Urinary bladder (tissue), 3 donors: Measurements from ENCODE around the gene GOLGA6L9.

GRCh38 chr15:81032980-81033270, 32.2 kb downstream of the TLNRD1 start:
- PRO-cap: no peak
- RAMPAGE, long total RNA: no peak

DNA sequence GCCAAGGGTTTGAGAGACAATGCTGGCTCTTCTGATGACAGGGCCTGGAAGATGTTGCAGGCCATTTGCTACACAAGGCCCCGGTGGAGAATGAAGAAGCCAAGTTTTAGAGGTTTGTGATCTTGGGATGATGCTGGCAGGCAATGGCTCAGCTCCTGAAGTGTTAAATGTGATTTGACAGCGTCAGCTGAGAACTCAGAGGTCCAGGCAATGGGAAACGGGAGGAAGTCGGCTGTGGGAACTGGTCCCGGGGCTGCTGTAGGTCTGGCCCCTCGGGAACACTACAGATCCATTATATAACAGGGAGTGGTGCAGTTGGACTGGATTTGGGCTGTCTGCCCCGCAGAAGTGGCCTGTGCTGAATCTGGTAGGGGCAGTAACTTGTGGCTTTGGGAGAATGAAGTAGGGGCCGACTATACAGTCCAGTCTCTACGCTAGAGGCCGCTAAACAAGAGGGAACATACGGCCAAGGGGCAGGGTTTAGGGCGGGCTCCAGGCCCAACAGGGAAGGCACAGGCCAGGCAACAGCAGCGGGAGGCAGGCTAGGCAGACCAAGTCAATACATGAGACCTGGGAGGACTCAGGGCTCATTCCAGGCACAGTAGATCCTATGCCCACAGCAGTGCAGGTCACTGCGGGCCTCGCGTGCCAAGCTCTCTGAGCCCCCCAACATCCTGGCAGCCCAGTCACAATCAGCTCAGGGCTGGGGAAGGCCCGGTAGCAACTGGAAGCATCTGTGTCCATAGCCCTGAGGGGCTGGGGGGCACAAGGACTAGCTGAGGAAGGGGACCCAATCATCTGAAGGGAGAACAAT, 20.3 kb upstream of the IL16 start:
- PRO-cap: no peak
- RAMPAGE, long total RNA: no peak

GRCh38 chr15:81284349-81284755, 39.6 kb downstream of the STARD5 start:
- PRO-cap: no peak
- RAMPAGE, long total RNA: no peak

DNA sequence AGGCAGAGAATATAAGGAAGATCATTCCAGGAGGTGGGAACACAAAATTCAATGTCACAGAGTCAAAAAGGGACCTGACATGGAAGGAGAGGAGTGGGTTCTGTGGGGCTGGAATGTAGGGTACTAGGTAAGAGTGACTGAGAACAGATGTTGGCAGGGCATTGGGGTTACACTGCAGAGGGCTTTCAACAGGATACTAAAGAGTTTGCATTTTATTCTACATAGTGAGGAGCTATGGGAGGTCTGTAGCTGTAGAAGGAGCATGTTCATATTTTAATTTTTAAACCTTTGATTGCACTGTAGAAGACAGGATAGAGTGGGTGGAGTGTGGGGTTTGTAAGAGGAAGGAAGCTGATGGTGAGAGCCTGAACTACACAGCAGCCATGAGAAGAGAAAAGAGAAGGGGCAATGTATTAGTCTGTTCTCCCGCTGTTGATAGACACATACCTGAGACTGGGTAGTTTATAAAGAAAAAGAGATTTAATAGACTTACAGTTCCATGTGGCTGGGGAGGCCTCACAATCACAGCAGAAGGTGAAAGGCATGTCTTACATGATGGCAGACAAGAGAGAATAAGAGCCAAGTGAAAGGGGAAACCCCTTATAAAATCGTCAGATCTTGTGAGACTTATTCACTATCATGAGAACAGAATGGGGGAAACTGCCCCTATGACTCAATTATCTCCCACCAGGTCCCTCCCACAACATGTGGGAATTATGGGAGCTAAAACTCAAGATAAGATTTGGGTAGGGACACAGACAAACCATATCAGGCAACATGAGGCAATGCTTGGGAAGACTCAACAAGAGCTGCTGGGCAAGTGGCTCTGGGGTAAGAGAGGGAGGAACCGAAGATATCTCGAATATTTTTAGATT, 37.4 kb downstream of the STARD5 start:
- PRO-cap: no peak
- RAMPAGE, long total RNA: no peak

GRCh38 chr15:81291584-81292163, 32.3 kb downstream of the STARD5 start:
- PRO-cap: no peak
- RAMPAGE, long total RNA: no peak

- PRO-cap: no peak
- RAMPAGE, long total RNA: no peak
Measured at GRCh38 chr15:81299231-81299467, 24.8 kb downstream of the STARD5 start.

GRCh38 chr15:81310335-81311081, 13.4 kb downstream of the STARD5 start:
- PRO-cap: no peak
- RAMPAGE, long total RNA: no peak

- PRO-cap: no peak
- RAMPAGE, long total RNA: no peak
Measured at GRCh38 chr15:81798074-81798851, 247.6 kb downstream of the MEX3B start.

- PRO-cap: no peak
- RAMPAGE, long total RNA: no peak
Measured at GRCh38 chr15:82022129-82022554, 23.7 kb downstream of the MEX3B start.

DNA sequence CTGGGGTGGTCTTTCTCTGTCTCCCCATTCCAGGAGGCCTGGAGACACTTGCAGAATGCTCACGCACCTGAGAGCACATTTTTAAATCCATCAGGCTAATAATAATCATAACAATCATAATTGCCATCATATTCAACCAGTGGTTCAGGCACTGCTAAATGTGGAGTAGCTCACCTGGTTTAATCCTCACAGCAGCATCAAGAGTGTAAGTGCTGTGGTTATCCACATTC, 33.9 kb downstream of the SAXO2 start:
- PRO-cap: no peak
- RAMPAGE, long total RNA: no peak

- PRO-cap: no peak
- RAMPAGE, long total RNA: no peak
Measured at GRCh38 chr15:82298506-82299049, 36.0 kb downstream of the SAXO2 start.

DNA sequence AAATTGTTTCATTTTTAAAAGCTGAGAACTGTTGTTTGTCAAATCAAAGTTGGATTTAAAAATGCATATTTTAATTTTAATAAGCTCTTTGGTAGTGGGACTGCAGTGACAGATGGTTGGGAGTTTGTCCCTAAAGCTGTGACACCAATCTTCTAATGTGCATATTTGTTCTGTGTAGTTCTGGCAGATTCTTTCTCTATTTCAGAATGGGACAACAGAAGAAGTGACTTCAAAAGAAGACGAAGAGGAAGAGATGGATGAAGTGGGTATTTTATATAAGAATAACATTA, 29.2 kb upstream of the GOLGA6L9 start:
- PRO-cap: no peak
- RAMPAGE, long total RNA: no peak

GRCh38 chr15:82429537-82430108, at the start of gene GOLGA6L9:
TSS of gene GOLGA6L9 (plus strand) at chr15:82429816.
- PRO-cap: no peak
- RAMPAGE, long total RNA: no peak

GRCh38 chr15:82536752-82537128, 3.5 kb downstream of the RPS17 start:
- PRO-cap: no peak
- RAMPAGE, long total RNA: no peak

DNA sequence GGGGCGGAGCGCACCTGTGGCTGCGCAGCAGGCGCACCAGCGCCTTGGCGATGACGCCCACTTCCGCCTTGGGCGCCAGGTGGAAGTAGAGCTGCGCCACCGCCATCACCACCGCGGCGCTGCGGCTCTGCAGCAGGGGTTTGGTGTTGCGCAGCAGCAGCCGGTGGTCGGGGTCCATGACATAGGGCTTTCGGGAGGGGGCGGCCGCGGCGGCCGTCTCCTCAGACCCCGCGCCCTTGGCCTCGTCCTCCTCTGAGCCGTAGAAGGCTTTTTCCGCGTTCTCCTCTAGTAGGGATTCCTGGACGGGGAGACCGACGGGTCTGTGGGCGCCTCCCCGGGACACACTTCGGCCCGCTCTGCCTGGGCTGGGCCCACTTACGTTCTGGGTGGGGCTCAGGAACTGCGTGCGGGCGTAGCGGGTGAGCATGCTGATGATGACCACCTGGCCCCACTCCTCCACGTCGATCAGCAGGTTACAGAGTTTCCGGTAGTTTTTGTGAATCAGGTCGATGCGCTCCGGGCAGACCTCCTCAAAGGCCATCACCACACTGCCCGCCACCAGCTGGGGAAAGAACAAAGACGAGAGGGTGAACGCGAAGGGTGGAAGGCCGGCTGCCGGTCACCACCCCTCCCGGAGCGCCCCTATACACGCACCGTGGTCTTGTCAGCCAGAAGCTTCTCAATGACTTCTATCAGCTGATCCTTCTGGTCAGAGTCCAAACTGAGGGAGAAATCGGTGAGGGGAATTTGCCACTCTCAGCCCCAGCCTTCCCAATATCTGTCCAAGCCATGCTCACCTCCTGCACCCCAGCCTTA, 29.0 kb downstream of the AP3B2 start:
- PRO-cap: unidirectional peak, plus-strand start at position 71 of the sequence
- RAMPAGE, long total RNA: no peak

DNA sequence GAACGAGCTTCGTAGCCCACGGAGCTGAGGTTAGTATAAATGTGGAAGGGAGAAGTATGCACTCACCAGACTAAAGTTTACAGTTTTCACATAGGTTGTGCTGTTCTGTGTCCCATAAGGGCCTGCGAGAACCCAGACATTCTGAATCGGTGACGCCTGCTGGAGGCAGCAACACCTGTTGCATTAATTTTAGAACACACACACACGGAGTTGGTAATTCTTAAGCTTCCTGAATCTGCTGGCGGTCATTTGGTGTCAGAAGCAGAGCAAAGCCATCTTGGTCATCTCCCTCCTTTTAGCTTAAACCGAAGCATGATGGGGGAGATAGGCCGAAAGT, 41.1 kb upstream of the AP3B2 start:
- PRO-cap: no peak
- RAMPAGE, long total RNA: no peak

GRCh38 chr15:82810766-82810938, 1.2 kb downstream of the WHAMM start:
- PRO-cap: no peak
- RAMPAGE, long total RNA: no peak

- PRO-cap: no peak
- RAMPAGE, long total RNA: no peak
Measured at GRCh38 chr15:82914398-82914814, 38.1 kb downstream of the HOMER2 start.

GRCh38 chr15:83061509-83062100, 5.4 kb downstream of the BTBD1 start:
- PRO-cap: no peak
- RAMPAGE, long total RNA: no peak

DNA sequence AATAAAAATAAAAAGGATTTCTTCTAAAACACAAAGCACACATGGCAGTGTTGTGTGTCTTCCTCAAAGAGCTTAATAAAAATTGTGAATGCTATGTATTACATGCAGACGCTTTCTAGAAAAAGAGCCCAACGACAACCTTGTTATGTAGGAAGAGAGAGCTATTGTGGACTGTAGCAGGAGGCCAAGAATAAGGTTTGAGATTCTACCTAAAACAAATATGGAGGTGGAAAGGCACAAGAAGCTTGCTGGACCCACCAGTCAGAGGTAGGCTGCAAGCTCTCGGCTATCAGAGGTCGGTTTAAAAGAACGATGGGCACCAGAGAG, 1.2 kb downstream of the HDGFL3 start:
- PRO-cap: unidirectional peak, plus-strand start at position 304 of the sequence
- RAMPAGE, long total RNA: no peak